Measurements from ENCODE around the genes CACNB3, FKBP11 and ARF3.

- PRO-cap, 2 experiments = no peak in any of the 2 experiments
Observed at GRCh38 chr12:47813479-47814557, 5.9 kb downstream of the HDAC7 start.

GRCh38 chr12:47828087-47828699 lies 8.5 kb upstream of the HDAC7 start:
- PRO-cap, 2 experiments = no peak in any of the 2 experiments

DNA sequence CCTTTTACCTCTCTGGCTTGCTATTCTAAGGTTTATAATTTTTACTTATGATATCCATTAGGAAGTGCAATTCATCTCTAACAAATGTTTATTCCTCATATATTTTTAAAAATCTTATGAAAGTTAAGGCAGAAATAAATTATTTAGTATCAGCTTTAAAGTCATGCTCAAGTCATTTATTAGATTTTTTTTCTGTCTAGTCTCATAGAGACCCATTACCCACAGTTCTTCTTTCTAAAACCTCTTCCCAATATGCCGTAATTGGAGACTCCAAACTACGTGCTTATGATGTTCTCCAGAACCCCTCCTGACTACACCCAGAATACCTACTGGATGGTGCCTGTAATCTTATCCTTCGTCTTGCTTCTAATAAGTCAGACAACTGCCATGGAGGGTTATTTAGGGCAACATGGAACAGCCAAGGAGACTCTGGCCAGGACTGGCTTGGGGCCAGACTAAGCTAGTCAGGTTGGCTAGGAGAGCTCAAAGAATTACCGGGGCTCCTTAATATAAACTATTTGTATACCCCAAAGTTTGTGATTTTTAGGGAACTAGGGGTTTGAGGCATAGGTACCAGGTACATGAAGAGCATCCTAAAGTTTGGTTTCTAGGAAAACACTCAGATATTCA lies 6.7 kb downstream of the PFKM start:
- PRO-cap, 2 experiments = no peak in any of the 2 experiments

DNA sequence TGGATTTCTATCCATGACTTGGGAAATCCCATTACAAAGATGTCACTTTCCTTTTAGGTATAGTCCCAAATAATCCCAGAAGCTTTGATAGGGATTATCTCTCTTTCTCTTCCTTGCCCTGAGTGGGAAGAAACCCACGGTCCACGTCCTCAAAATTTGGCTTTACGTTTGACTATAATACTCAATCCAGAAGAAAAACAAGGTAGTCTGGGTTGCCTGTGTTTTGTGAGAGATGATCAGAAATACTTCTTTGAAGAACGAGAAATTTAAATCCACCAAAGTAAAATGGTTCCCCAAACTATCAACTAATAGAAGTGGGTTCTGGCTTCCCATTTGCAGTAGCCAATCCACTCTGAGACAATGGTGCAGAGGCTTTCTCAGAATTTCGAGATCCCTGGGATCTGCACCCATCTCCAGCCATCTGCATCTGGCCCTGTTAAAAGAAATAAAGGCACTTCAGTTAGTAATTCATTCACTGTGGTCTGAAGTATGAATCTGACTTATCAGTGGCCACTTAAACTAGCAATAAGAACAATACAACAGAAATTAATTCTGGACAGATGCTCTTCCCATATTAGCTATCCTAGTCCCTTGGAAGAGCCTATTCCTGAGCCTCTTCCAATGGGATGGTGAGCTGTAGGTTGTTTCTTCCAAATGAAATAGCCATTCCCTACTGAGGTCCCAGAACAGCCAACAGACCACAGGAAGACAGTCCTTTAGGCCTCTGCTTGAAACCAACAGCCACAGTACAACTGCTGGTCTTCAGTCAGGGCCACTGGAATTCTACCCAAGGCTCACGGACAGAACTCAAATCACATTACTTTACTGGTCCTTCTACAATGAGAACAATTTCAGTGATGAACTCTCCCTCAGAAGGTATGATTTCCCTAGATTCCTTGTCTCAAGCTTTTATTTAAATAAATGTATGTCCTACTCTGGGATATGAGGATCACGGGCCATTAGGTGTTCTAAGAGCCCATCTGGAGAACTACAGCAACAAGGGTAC lies 28.0 kb downstream of the KANSL2 start:
- PRO-cap, 2 experiments = no peak in any of the 2 experiments

- PRO-cap, 2 experiments = peak in 1 of 2 experiments; most common minus-strand start chr12:48682023 (in 1)
Observed at GRCh38 chr12:48681145-48682090, 620 bp downstream of the KANSL2 start.

GRCh38 chr12:48717312-48717517 lies 708 bp upstream of the CCNT1 start:
- PRO-cap, 2 experiments = no peak in any of the 2 experiments

DNA sequence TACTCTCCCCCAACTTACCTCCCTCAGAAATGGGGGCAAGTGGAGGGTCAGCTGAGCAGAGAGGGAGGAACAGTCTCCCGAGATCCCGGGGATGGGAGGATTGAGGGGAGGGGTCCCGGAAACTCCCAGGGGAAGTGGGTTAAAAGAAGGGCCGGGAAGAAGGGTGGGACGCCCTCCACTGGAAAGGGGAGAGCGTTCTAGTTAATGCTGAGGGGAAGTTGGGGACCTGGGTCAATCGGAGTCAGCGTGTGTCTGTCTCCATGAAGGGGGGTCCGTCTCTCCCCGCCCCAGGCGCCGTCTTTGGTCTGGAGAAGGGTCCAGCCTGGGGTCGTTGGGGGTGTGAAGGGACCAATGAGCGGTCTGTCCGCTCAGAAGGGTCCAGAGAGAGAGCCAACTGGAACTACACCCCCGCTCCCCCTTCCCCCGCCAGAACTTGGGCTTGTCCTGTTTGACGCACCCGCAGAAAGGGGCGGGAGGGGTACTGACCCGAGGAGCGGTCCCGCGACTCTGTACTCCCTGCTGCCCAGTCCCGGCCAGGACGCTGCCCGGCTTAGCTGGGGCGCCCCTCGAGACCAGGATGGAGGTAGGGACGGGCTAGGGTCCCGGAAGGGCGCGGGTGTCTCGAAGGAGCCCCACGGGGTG lies 4.2 kb upstream of the CACNB3 start:
- PRO-cap, 2 experiments = peak in 2 of 2 experiments; most common plus-strand start position 462 of the sequence (in 2); most common minus-strand start position 552 of the sequence (in 1)

- PRO-cap, 2 experiments = no peak in any of the 2 experiments
Observed at GRCh38 chr12:48815806-48816250, 2.5 kb upstream of the CACNB3 start.

DNA sequence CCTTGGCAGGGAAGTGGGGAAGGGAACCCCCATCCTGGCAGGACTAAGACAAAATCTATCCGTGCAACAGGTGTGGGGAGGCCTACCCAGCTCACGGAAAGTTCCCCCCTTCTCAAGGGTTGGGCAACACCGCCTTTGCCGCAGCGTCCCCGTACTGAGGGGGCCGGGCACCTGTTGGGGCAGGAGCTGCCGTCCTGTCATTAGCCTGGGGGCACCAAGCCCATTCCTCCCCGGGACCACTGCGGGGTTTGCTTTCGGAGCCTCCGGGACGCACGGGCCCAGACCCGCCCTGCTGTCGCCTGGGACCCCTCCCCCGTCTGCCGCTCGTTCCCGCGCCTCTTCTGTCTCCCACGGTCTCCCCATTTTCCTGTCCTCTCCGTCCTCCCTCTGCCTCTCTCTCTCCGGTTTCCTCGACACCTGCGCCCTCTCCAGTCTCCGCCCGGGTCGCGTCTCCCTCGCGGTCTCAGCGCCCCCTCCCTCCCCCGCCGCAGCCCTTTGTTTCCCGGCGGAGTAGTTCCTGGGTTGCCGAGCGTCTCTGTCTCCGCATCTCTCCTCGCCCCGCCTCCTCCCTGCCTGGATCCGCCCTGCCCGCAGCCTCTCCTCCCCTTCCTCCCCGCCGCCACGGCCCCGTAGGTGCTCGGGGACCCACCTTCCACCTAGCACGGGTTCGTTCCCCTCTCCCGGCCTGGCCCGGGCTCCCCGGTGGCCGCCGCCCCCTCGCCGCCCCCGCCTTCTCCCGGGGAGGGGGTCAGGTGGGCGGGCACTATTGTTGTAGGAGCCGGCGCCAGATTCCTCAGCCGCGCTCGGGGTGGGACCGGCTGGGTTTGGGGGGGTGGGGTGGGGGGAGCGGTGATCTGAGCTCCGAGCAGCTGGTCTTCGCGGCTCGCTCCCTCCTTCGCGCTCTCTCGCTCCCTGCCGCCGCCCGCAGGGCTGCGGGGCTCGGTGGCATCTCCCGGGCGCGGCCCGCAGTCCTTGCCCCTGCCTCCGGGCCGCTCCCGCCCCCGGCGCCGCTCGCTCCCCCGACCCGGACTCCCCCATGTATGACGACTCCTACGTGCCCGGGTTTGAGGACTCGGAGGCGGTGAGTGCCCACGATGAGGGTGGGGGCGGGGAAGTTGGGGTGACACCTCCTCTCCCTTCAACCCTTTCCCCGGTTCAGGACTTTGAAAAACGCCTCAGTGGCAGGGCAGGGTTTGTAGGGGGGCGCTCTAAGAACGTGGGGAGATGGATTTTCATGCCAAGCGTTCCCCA lies at the start of gene CACNB3:
Gene CACNB3, plus strand, starts transcription at position 603 of the 1,251 bp plus-strand sequence.
- PRO-cap, 2 experiments = peak in 2 of 2 experiments; most common plus-strand start position 787 of the sequence (in 1); most common minus-strand start position 537 of the sequence (in 2)

DNA sequence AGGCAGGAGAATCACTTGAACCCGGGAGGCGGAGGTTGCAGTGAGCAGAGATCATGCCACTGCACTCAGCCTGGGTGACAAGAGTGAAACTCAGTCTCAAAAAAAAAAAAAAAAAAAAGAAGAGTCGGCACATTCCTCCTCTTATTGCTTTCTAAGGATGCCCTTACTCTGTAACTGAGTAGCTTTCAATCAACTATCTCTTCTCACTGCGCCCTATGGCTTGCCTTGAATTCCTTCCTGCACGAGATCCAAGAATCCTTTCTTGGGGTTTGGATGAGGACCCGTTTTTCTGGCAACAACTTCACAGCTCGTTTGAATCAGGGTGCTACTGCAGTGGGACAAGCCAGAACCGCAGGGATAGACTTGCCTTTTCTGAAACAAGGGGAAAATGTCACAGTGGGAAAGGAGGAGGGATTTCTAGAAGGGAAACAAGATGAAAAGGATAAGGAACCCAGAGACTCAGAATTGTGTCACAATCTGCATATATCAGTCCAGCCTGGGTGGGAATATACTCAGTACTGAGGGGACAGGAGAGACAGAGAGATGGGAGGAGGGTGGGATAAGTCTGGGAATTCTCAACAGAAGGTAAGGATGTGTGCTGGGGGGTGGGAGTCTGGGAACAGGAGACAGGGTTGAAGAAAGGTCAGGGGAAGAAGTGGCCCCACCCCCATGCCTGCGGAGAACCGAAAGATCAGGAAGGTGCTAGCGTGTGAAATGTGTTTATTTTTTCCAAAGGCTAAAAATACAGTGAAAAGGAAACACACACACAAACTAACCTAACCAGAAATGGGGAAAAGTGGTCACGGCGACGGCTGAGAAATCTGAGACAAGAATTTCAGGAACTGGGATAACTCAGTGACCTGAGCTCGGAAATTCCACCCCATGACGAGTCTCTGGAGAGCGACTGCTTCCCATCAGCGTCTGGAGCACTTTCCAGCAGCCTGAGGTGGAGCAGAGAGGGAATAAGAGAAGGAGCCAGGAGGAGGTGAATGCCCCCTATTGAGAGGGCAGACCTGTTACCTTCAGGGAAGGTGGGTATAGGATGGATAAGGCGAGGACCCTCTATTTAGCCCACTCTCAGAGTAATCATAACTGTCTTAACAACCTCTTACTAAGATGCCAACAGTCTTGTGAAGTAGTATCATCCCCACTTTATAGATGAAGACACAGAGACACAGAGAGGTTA lies 16.4 kb upstream of the RND1 start:
- PRO-cap, 2 experiments = peak in 2 of 2 experiments; most common plus-strand start position 783 of the sequence (in 1); most common minus-strand start position 823 of the sequence (in 2)

- PRO-cap, 2 experiments = peak in 2 of 2 experiments; most common plus-strand start chr12:48925623 (in 1); most common minus-strand start chr12:48925520 (in 2)
Observed at GRCh38 chr12:48925291-48925880, at the start of gene FKBP11. FKBP11 (minus strand) TSS chr12:48925492.

GRCh38 chr12:48956175-48957240 lies 779 bp downstream of the ARF3 start:
- PRO-cap, 2 experiments = peak in 1 of 2 experiments; most common plus-strand start chr12:48956706 (in 1); most common minus-strand start chr12:48956440 (in 1)

DNA sequence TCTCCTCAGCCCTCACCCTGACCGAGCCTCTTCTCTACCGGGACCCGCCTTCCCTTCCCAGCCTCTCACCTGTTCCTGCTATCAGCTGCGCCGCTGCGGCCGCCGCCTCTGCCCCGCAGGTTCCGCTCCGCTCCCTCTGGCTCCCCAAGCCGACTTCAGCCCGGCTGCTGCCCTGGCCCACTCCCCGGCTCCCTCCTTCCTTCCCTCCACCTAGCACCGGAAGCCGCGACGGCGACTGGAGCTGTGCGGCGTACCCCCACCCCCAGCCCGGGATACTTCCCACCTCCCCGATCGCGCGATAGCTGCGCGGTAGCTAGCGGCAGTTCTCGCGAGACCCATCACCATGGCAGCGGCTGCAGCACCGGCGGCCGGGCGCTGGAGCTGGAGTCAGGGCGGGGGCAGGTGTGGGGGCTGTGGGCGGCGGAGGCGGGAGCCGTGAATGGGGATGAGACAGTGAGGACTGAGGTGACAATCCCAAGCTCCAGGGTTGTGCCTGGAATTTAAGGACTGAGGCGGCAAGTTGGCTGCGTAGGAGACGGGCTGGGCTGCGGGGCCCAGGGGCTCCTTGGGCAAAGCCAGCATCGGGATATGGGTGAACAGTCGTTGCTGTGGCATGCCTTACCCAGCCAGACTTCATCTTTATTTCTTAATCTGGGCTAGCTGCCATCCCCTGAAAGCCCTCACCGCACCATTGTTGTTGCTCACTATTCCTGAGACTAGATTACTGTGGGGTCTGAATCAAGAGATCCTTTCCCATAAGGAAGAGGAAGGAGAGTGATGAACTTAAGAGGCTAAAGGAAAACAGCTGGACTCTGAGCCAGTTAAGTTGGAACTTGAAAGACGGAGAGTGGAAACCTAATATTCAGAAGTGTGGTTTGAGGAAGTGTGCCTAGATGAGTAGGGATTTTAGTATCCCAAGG lies at the start of gene ARF3:
Gene ARF3, minus strand, starts transcription at position 247 of the 920 bp plus-strand sequence.
- PRO-cap, 2 experiments = peak in 2 of 2 experiments; most common plus-strand start position 344 of the sequence (in 1); most common minus-strand start position 274 of the sequence (in 2)

DNA sequence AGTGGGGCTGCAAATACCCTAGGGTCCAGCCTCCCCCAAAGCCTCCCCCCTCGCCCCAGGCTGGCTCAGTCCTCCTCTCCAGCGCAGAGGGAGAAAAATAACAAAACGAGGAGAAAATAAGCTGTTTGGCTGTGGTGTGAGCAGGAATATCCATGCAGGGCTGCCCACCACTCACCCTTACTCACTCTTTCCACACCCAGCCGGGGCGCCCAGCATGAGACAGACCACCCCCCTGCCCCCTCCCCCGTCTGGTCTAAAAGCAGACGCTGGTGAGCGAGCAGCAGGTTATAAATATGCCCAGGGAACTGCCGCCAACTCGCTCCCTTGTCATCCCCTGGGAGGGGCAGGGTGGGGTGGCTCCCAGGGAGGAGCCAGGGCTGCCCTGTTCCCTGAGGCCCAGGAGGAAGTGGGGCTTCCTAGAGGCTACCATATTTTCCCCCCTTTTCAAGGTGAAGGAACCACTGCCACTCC lies 7.4 kb downstream of the WNT1 start:
- PRO-cap, 2 experiments = no peak in any of the 2 experiments

GRCh38 chr12:48995199-48996271 lies 3.6 kb downstream of the DDN start:
- PRO-cap, 2 experiments = no peak in any of the 2 experiments

- PRO-cap, 2 experiments = no peak in any of the 2 experiments
Observed at GRCh38 chr12:49003386-49003677, 4.2 kb upstream of the DDN start.

DNA sequence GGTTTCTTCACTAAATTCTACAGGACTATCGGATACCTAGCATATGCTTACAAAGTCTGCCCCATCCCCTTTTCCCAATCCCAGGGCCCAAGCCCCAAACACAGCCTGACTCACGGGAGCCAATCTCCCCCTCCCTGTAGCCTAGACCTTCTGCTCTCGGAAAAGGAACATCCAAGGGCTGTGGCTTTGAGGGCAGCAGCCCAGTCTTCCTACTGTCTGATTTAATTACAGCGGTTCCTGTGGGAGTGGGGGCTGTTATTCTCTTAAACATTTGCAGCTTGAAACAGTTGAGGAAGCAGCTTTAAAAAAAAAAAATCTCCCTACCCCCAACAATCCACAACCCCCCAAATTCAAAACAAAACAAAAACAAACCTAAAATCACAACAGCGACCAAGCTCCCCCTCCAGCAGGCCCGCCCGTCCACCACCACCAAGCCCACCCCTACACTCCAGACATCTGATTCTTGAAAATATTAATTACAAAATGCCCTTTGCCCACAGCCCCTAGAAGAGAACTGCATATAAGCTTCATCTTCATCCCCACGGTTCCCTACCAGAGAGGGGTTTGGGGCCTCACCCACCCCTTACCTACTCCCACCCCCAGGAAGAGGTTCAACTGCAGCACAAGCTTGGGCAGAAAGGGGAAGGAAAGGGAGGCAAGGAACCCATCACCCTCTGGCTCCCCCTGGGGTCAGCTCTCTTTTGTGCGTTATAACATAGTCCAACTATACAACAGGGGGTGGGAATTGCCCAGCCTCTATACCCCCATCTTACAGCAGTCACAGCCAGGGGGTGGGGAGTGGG lies 1.1 kb upstream of the PRKAG1 start:
- PRO-cap, 2 experiments = peak in 1 of 2 experiments; most common minus-strand start position 164 of the sequence (in 1)

GRCh38 chr12:49043520-49044098 lies 17.0 kb downstream of the KMT2D start:
- PRO-cap, 2 experiments = no peak in any of the 2 experiments

- PRO-cap, 2 experiments = no peak in any of the 2 experiments
Observed at GRCh38 chr12:49056729-49057456, 3.7 kb downstream of the KMT2D start.

GRCh38 chr12:49058889-49059274 lies 1.7 kb downstream of the KMT2D start:
- PRO-cap, 2 experiments = no peak in any of the 2 experiments